Tibial nerve (tissue), 3 donors: ENCODE measurements around the gene SYCP2.

DNA sequence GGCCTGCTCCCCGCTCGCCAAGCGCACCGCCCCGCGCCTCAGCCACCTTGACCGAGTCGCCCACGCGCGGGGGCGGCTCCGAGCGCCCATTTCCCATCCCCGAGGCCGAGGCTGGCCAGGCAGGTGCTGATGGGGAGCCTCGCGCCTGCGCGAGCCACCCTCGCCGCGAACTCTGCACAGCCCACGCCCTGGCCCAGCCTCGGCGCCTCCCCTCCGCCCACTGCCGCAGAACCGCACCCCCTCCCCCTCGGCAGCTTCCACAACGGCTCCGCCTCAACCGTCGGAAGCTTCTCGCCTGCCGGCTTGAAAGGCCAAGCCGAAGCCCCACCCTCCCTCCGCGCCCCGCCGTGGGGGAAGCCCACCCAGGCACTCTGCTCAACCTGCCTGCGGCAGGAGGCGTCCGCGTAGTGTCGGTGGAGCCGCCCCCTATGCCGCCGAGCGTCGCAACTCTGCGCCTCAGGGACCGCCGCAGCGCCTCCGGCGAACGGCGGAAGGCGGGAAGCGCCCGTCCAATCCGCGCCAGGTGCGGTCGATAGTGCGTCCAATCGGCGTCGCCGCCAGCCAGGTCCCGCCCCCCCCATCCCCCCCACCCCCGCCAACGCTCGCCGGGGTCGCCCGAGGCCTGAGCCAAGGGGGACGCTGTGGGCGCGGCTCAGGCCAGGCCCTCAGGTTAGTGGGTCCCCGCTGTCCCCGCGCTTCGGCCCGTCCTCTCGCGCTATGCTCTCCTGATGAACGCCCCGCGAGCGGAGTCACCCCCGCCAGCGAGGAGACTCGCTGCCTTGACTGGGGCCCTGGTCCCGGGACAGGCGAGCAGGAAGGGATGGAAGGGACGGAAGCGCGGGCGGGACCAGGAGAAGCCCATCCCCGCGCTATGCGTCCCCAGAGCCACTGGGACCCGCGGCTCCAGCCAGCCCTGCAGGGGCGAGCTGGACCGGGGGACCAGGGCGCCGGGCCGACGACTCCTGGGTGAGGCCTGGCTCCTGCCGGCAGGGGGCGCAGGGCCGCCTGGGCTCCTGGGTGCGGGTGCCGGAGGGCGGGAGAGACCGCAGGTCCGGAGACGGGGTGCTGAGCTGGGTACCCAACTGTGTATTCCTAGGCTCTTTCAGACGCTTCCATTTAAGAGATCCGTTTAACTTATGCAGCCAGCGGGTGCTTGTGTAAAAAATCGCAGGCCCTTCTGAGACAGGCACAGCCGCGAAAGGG, at the start of gene SYCP2:
Gene SYCP2, minus strand, starts transcription at position 453 of the 1,203 bp plus-strand sequence.
- PRO-cap: bidirectional peak, plus-strand start at position 618 of the sequence, minus-strand start at position 445 of the sequence
- RAMPAGE, long total RNA, 3 experiments: start-site peak on the minus strand in 3 of 3 experiments, centred at positions 467 to 485 of the sequence, 14 to 40 reads per replicate

DNA sequence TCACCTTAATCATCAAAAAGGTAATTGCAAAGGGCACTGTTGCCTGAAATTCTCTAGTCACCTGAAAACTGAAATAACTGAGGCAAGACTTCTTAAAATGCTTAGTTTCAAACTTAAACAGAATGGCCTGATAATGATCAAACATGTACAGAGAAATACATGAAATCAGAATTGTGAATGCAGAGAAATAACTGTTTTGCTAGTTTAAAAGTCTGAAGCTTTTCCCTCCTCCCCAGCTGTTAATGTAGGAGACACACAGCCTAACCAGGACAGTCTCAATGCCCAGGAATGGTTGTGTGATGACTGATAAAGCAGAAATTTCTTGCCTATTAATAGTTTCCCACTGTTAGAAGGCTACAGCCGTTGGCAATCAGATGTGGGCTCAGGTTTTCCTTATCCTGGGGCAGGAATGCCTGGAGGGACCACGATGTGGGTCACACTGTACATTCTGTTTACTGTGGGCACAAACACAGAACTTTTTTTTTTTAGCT, 2.0 kb downstream of the PPP1R3D start:
- PRO-cap: no peak
- RAMPAGE, long total RNA, 3 experiments: no peak in any of the 3 experiments

- PRO-cap: no peak
- RAMPAGE, long total RNA, 3 experiments: no peak in any of the 3 experiments
Measured at GRCh38 chr20:60008143-60008870, 50.1 kb downstream of the CDH26 start.

- PRO-cap: no peak
- RAMPAGE, long total RNA, 3 experiments: no peak in any of the 3 experiments
Measured at GRCh38 chr20:60055524-60056185, 97.4 kb downstream of the CDH26 start.

DNA sequence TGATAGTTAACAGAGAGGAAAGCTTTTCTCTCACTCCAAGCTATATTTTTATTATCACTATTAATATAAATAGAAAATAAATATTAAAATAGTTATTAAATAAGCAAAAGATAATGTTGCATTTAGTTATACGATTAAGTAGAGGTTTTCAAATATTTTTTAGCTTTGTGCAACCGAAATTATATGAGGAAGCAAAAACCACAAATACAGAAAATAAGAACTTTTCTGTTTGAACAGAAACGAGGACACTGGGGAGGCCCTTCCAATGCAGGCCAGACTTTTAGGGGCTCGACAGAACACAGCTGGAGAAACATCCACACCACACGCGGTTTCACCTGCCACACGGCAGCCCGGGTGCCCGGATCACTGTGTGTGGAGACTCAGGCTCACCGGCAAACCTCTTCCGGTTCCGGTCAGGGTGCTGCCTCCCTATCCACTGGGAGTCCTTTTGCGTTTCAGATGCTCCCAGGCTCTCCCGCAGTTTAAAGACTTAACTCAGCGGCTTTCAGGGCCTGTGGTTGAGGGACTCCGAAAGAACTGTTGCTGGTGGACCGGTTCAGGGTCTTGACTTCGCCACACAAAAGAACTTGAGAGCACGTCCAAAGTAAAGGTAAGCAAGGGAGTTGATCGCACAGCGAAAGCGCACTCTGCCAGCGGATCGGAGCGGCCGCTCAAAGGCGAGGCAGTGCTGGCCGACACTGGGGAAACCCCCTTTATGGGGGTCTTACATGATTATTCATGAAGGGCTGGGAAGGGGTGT, 180.0 kb downstream of the CDH26 start:
- PRO-cap: unidirectional peak, plus-strand start at position 432 of the sequence
- RAMPAGE, long total RNA, 3 experiments: start-site peak on the plus strand in 3 of 3 experiments, centred at positions 451 to 460 of the sequence, 30 to 77 reads per replicate

DNA sequence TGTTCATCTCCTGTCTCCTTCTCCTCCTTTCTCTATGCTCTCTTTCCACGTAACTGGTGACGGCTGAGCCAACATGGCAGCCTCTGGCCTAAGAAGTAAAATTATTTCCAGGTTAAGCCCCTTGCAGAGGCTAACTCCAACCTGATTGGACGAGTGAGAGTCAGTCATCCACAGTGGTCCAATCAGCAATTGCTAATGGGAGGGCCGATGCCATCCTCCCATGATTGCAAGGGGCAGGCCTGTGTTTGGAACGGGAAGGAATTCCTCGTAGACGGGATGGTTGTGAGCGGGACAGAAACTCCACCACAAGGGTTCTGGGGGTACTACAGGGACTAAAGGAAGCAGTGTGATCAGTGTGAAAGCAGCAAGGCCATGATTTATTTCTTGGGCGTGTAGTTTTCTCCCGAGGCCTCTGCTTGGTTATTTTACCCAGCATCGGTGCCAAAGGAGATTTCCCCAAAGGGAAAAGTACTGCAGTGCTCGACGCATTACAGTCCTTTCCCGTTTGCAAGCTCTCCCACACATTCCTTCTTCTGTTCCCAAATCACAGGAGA, 501.8 kb upstream of the CDH4 start:
- PRO-cap: no peak
- RAMPAGE, long total RNA, 3 experiments: no peak in any of the 3 experiments

DNA sequence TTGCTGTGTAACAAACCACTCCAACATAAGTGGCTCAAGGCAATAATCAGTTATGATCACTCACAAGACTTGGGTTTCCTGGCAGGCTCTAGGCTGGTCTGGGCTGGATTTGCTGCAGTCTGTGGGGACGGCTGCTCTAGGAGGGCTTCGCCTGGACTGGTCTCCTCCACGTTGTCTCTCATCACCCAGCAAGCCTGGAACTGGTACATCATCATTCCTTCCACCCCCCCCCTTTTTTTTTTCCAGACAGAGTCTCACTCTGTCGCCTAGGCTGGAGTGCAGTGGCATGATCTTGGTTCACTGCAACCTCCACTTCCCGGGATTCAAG, 43.4 kb upstream of the CDH4 start:
- PRO-cap: no peak
- RAMPAGE, long total RNA, 3 experiments: no peak in any of the 3 experiments

DNA sequence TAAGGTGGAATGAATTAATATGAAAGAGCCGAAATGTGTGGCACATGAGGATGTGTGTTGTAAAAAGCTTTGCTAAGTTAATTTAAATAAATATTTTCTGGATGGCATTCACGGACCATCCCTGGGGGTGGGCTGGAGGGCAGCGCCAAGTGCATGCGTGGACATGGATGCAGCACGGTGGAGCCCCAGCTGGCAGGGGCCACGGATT, 279.4 kb downstream of the CDH4 start:
- PRO-cap: no peak
- RAMPAGE, long total RNA, 3 experiments: no peak in any of the 3 experiments

DNA sequence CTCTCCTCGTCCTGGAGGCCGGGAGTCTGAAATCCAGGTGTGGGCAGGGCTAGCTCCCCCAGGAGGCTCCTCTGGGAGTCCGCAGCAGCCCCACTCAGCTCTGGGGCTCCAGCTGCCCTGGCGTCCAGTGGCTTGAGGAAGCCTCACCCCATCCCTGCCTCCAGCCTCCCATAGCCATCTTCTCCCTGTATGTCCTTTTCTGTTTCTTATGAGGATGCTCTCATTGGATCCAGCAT, 387.1 kb downstream of the TAF4 start:
- PRO-cap: unidirectional peak, minus-strand start at position 129 of the sequence
- RAMPAGE, long total RNA, 3 experiments: no peak in any of the 3 experiments

DNA sequence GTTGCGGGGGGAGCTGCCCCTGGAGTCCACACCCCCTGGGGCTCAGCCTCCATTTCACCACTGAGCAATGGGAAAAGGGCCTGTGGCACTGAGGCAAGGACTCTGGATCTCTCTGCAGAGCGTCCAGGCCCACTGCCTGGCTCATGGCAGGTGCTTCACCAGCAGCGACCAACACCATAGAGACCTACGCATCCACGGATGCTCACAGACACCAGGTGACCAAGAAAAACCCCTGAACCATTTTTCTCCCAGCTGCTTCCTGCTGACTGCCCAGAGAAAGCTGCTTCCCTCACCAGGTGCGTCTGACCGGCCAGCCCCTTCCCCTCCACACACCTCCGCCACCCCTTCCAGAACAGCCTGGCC, 54.0 kb downstream of the TAF4 start:
- PRO-cap: no peak
- RAMPAGE, long total RNA, 3 experiments: no peak in any of the 3 experiments

DNA sequence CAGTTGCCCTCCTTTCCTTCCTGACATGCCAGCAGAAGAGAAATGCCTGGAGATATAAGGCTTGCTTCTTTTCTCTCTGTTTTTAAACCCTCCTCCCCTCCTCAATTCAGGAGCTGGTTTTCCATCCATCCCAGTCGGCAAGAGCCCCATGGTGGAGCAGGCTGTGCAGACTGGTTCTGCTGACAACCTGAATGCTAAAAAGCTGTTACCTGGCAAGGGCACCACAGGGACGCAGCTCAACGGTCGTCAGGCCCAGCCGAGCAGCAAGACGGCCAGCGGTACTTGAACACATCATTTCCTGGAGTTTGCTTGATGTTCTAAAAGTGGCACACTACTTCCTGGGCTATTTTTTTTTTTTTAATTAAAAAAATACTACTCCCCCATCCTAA, 7.4 kb downstream of the LSM14B start:
- PRO-cap: no peak
- RAMPAGE, long total RNA, 3 experiments: no peak in any of the 3 experiments

DNA sequence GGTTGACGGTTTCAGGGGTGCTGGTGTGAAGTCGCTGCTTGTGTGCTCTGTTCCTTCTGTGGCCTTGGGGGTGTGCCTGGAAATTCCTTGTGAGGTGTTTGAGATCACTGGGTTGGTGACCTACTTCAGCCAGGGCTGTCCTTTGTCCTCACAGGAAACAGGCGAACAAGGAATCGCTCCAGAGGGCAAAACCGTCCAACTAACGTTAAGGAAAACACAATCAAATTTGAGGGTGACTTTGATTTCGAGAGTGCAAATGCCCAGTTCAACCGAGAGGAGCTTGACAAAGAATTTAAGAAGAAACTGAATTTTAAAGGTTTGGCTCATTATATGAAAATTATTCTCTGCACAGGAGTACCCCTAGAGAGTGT, 8.1 kb downstream of the LSM14B start:
- PRO-cap: no peak
- RAMPAGE, long total RNA, 3 experiments: start-site peak on the plus strand in 1 of 3 experiments, centred at position 131 of the sequence, 5 reads per replicate

DNA sequence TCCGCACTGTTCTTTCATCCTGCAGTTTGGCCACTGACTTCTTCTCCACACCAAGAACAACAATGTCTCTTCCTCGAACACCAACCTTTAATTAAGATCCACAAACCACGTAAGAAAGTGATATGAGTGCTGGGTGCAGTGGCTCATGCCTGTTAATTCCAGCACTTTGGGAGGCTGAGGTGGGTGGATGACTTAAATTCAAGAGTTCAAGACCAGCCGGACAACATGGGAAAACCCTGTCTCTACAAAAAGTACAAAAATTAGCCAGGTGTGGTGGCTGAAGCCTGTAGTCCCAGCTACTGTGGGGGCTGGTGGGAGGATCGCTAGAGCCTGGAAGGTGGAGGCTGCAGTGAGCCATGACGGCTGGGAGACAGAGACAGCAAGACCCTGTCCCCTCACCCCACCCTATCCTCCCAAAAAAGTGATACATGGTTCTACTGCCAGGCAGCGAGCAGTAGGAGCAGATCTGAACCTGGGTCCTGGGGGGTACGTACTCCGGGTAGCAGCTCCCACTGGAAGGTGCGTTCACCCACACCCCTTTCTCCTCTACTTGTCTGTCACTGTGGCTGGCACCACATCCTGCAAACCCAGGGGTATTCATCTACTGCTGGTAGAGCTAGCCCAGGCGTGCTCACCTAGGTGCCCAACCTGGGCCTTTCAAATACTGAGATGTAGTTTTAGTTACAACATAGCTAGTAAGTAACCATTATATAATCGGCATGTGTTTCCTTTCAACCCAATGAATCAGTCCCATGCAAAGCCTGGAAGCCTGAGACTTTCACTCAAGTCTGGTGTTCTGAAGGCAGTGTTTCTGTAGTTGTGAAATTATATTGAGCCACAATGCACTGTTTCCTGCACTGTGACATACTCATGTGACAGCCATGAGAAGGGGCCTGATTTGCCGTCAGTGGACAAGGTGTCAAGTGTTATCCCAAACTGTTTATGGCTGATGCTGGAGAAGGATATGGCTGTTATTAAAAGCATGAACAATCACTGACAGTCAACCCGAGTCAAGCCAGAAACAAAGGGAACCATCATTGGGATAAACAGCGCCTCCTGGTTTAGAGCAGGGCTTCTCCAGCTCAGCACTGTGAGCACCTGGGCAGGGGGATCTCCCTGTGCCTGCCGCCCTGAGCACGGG, 2.0 kb downstream of the PSMA7 start:
- PRO-cap: no peak
- RAMPAGE, long total RNA, 3 experiments: no peak in any of the 3 experiments

DNA sequence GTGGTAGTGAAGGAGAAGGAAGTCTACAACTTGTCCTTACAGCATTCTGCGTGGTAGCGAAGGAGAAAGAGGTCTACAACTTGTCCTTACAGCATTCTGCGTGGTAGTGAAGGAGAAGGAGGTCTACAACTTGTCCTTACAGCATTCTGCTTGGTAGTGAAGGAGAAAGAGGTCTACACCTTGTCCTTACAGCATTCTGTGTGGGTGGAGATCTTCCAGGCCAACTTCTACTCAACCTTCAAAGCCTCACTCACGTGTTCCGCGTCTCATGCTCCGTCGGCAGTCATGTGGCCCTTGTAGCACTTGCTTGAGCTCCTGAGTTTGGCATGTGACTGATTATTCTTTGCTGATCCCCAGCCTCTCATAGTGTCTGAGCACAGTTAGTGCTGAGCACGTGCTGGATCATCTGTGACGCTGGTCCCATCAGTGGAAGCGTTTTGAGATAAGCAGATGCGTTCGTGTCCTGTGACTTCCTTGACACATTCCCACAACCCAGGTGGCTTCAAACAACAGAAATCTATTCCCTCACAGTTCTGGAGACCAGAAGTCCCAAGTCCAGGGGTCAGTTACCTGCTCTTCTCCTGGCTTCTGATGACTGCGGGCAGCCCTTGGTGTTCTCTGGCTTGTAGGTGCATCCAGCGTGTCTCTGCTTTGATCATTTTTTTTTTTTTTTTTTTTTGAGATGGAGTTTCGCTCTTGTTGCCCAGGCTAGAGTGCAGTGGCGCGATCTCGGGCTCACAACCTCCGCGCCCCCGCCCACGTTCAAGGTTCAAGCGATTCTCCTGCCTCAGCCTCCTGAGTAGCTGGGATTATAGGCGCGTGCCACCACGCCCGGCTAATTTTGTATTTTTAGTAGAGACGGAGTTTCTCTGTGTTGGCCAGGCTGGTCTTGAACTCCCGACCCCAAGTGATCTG, 2.6 kb downstream of the SS18L1 start:
- PRO-cap: no peak
- RAMPAGE, long total RNA, 3 experiments: no peak in any of the 3 experiments

- PRO-cap: no peak
- RAMPAGE, long total RNA, 3 experiments: no peak in any of the 3 experiments
Measured at GRCh38 chr20:62156687-62157280, 13.2 kb downstream of the SS18L1 start.

GRCh38 chr20:62304777-62305525, 2.2 kb downstream of the ADRM1 start:
- PRO-cap: no peak
- RAMPAGE, long total RNA, 3 experiments: no peak in any of the 3 experiments

- PRO-cap: no peak
- RAMPAGE, long total RNA, 3 experiments: no peak in any of the 3 experiments
Measured at GRCh38 chr20:62316501-62317421, 14.0 kb downstream of the ADRM1 start.

DNA sequence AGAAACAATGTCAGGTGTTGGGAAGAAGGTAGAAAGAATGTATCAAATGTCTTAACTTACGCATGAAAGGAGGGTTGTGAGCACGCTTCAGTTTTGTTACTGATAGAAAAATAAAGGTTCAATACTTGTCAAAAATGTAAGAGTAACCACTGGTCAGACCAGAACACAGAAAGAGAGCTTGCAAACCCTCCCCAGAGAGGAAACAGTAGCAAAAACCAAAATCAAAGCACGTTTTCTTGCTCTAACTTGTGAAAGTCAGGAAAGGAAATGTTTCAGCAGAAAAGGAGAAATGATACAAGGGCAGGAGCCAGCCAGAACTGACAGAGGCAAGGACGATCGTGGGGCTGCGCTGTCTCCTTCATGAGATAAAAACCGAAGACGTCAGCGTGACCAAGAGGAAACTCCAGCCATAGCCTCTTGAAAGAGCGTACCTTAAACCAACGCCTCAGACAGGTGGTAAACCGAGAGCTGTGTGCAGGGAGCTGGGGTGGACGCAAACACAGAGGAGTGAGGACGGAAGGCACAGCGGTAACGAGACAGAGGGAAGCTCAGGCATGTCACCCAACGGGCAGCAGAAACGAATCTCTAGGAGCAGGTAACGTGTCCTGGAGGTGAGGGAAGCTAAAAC, 27.5 kb downstream of the LAMA5 start:
- PRO-cap: no peak
- RAMPAGE, long total RNA, 3 experiments: no peak in any of the 3 experiments

GRCh38 chr20:62356271-62356778, 10.8 kb downstream of the LAMA5 start:
- PRO-cap: no peak
- RAMPAGE, long total RNA, 3 experiments: no peak in any of the 3 experiments

DNA sequence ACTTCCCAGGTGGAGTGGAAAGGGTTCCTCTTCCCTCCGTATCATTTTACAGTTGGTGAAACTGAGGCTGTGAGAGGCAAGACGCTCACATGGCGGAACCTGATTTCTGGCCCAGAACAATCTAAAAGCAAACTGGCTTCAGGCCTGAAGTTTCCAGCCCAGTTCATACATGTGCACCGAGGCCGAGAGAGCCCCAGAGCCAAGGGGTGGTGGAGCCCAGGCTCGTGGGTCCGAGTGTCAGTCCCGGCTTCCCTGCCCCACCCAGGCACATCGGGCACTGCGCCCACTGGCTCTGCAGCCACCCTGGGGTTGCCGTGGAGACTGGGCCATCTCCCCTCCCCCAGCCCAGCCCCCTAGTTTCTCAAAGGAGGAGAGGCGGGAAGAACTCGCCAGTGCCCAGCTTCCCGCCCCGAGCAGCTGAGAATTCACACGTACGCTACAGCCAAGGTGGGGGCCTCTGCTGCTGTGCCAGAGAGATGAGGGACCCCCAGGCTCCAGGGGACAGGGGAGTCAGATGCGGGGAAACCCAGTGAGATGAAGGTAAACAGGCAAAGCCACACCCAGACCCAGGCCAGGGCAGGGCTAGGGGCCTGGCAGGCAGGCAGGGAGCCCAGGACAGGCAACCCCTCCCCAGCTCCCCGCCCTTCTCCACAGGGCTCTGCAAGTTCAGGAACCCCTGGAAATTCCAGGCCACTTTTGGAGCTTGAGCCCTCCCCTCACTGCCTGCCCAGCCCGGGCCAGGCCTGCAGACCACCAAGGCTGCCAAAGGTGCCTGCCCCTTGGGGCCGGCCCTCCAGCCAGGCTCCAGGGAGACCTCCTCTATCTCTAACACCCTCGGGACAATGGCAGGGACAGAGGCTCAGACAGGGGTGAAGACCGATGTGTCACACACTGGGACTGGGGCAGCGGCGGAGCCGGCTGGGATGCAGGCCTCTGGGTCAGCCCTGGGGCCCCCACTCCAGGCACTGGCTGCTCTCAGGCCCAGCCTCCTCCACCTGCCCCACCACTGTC, 6.1 kb downstream of the LAMA5 start:
- PRO-cap: no peak
- RAMPAGE, long total RNA, 3 experiments: no peak in any of the 3 experiments